PFSK-1 (cell line): Measurements from ENCODE around the gene MUC20.

GRCh38 chr3:195617656-195618135, 34.0 kb upstream of the APOD start:
- RRBS = 61% methylated on average over 4 of the region's 14 CpGs

GRCh38 chr3:195636683-195637048, 52.9 kb upstream of the APOD start:
- RRBS = no CpG with 5 or more reads among the region's 8 CpGs

DNA sequence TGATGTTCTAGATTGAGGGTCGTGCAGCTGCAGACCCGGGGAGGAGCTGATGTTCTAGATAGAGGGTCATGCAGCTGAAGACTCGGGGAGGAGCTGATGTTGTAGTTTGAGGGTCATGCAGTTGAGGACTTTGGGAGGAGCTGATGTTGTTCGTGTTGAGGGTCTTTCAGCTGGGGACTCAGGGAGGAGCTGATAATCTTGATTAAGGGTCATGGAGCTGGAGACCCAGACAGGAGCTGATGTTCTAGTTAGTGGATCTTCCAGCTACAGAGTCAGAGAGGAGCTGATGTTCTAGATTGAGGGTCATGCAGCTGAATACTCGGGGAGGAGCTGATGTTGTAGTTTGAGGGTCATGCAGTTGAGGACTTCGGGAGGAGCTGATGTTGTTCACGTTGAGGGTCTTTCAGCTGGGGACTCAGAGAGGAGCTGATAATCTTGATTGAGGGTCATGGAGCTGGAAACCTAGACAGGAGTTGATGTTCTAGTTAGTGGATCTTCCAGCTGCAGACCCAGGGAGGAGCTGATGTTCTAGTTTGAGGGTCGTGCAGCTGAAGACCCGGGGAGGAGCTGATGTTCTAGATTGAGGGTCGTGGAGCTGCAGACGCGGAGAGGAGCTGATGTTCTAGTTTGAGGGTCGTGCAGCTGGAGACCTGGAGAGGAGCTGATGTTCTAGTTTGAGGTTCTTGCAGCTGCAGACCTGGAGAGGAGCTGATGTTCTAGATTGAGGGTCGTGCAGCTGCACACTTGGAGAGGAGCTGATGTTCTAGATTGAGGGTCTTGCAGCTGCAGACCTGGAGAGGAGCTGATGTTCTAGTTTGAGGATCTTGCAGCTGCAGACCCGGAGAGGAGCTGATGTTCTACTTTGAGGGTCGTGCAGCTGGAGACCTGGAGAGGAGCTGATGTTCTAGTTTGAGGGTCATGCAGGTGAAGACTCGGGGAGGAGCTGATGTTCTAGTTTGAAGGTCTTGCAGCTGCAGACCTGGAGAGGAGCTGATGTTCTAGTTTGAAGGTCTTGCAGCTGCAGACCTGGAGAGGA, 61.3 kb upstream of the APOD start:
- RRBS = no CpG with 5 or more reads among the region's 17 CpGs

- RRBS = no CpG with 5 or more reads among the region's 6 CpGs
Observed at GRCh38 chr3:195720746-195721249, at the start of gene MUC20. Gene MUC20, plus strand, starts transcription at chr3:195720978.

- RRBS = no CpG with 5 or more reads among the region's 9 CpGs
Observed at GRCh38 chr3:195790528-195791502, 20.9 kb downstream of the MUC4 start.

DNA sequence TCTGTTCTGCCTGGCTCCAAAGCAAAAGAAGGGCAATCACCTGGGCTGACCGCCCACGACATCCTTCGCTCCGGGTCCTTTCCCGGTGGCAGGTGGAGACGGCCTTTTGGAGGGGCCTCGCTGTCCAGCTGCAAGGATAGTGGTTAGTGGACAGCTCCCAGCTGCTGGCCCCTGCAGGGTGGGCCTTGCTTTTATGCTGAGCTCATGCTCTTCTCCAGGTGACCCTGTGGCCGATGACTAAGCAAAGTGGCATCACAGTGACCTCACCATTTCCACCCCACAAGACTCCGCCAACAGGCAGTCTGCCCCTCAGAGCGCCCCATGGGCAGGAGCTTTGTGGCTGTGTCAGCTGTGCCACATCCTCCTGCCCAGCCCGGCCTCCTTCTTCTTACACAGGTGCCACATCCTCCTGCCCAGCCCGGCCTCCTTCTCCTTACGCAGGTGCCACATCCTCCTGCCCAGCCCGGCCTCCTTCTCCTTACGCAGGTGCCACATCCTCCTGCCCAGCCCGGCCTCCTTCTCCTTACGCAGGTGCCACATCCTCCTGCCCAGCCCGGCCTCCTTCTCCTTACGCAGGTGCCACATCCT, 3.8 kb upstream of the MUC4 start:
- RRBS = no CpG with 5 or more reads among the region's 19 CpGs

- RRBS = 93% methylated on average over 20 of the region's 31 CpGs
Observed at GRCh38 chr3:195849673-195850050, 37.9 kb upstream of the MUC4 start.

DNA sequence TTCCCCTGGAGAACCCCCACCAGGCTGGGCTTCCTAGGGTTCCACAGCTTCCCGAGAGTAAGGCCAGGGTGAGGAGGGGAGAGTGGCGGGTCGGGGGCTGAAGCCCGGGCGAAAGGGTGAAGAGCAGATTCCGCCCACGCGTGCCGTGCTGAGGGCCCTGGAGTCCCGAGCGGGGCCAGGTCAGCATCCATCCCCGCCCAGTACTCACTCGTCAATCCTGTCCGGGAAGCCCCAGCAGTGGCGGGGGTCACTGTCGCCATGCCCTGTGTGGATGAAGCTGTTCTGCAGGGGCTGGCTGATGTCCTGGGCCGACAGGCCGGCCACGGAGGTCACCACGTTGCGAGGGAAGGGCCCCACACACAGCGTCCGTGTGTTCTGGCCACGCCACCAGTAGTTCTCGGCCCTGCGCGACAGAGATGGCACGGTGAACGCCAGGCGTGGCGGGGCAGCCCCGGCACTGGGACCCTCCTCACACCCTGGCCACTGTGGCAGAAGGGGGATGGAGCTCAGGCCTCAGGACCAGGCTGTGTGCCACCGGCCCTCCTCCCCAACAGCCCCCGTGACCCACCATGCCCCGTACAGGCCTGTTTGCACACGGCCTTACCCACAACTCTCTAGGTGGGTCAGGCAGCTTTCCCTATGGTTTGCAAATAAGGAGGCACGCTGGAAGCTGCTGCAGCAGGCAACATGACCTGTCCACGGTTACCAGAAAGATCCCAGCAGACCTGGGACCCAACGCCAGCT, 36.1 kb downstream of the TNK2 start:
- RRBS = 89% methylated on average over 5 of the region's 39 CpGs

DNA sequence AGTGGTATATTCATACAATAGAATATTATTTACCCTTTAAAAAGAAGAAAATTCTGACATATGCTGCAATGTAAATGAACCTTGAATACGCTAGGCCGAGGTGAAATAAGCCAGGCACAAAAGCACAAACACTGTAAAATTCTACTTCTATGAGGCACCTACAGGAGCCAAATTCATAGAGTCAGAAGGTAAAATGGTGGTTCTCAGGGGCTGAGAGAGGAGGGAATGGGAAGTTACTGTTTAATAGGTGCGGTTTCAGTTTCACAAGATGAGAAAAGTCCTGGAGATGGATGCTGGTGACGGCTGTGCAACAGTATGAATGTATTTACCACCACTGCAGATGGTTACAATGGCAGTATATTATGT, 4.1 kb downstream of the TNK2 start:
- RRBS = no CpG with 5 or more reads among the region's 4 CpGs

DNA sequence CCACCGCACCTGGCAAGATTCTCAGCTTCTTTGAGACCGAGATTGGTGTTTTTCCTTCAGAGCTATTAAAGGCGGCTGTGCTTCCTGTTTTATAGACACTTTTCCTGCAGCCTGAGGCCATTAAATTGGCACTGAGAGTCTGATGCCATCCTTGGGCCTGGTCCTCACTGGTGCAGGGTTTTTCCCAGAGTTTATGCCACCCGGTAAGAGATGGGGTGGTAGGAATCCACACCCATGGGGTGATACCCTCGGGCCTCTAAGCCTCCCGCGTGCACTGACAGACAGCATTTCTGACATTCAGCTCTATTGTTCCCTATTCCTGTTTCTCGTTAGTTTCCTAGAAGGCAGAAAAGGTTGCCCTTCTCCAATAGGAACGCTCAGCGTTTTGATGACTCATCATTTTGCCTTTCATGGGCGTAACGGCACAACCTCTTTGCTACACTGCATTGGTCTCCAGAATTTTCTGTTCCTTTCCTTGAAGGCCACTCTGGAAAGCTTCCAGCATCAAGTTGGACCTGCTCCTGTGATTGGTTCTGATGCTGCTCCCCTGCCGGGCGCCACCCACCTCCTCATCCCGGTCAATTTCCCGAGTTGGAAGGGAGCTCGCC, 12.9 kb upstream of the TNK2 start:
- RRBS = no CpG with 5 or more reads among the region's 17 CpGs

- RRBS = no CpG with 5 or more reads among the region's 25 CpGs
Observed at GRCh38 chr3:195960713-195961401, 52.5 kb upstream of the TNK2 start.

GRCh38 chr3:196082711-196083116, 824 bp upstream of the TFRC start:
- RRBS = no CpG with 5 or more reads among the region's 5 CpGs

GRCh38 chr3:196159817-196160359, 51.3 kb downstream of the ZDHHC19 start:
- RRBS = no CpG with 5 or more reads among the region's 15 CpGs

- RRBS = no CpG with 5 or more reads among the region's 9 CpGs
Observed at GRCh38 chr3:196165847-196166369, 45.3 kb downstream of the ZDHHC19 start.

- RRBS = no CpG with 5 or more reads among the region's 10 CpGs
Observed at GRCh38 chr3:196177453-196177795, 33.8 kb downstream of the ZDHHC19 start.

DNA sequence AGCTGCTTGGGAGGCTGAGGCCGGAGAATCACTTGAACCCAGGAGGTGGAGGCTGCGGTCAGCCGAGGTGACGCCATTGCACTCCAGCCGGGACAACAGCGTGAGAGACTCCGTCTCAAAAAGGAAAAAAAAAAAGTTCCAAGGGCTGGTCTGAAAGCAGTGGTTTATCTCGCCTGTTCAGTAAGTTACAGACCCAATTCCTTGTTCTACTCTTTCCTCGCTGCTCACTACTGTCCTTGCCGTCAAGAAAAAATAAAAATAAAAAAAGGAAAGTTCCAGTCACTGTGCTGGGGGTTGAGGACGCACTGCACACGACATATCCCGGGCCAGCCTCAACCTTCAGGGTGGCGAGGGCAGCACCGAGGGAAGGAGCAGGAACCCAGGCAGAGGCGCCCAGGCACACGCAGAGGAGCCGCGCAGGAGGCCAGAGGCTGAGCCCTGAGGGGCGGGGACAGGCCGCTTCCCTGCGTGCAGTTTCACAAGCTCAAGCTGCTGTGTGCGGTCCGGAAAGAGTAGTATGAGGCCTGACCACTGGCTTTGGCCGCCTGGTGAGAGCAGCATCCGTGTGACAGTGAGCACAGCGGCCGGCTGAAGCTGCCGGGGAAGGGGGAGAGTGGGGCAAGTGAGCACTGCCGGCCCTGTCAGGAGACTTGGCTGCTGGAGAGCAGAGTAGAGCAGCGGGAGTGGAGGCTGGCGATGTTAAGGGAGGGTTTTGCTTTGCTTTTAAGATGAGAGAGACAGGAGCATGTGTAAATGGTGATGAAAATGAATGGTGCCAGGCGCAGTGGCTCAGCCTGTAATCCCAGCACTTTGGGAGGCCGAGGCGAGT, 8.8 kb downstream of the ZDHHC19 start:
- RRBS = 38% methylated on average over 5 of the region's 35 CpGs

- RRBS = no CpG with 5 or more reads among the region's 4 CpGs
Observed at GRCh38 chr3:196237540-196237935, 21.2 kb downstream of the SLC51A start.

DNA sequence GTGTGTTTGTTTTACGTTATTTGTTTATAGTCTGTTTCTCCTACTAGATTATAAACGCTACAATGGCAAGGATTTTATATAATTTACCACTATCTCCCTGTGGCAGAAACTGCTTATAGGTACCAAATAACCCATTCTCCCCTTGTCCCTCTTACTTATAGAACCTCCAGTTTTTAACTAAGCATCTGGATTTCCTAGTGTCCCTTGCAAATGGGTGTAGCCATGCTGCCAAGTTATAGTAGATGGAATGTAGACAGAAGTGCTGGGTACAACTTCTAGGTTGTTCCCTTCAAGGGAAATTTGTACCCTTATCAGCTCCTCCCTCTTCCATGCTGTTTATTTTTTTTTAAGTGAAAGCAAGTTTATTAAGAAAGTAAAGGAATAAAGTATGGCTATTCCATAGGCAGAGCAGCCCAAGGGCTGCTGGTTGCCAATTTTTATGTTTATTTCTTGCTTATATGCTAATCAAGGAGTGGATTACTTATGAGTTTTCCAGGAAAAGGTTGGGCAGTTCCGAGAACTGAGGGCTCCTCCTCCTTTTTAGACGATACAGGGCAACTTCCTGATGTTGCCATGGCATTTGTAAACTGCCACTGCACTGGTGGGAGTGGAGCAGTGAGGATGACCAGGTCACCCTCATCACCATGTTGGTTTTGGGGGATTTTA, 40.0 kb upstream of the TM4SF19 start:
- RRBS = no CpG with 5 or more reads among the region's 4 CpGs

GRCh38 chr3:196407045-196407607, 25.1 kb downstream of the UBXN7 start:
- RRBS = no CpG with 5 or more reads among the region's 4 CpGs

GRCh38 chr3:196502707-196502821, 1.0 kb downstream of the RNF168 start:
- RRBS = no CpG with 5 or more reads among the region's 2 CpGs